Skin of body (tissue), 2 donors: ENCODE measurements around a stretch of chr15.

GRCh38 chr15:62138089-62138529, 27.0 kb downstream of the C2CD4B start:
- RAMPAGE, long total RNA = no peak

GRCh38 chr15:62288681-62289135, 101.6 kb upstream of the TLN2 start:
- RAMPAGE, long total RNA = no peak

- RAMPAGE, long total RNA = no peak
Measured at GRCh38 chr15:62389630-62390242, 614 bp upstream of the TLN2 start.

- RAMPAGE, long total RNA = no peak
Measured at GRCh38 chr15:62755263-62755829, 287.2 kb upstream of the TPM1 start.

DNA sequence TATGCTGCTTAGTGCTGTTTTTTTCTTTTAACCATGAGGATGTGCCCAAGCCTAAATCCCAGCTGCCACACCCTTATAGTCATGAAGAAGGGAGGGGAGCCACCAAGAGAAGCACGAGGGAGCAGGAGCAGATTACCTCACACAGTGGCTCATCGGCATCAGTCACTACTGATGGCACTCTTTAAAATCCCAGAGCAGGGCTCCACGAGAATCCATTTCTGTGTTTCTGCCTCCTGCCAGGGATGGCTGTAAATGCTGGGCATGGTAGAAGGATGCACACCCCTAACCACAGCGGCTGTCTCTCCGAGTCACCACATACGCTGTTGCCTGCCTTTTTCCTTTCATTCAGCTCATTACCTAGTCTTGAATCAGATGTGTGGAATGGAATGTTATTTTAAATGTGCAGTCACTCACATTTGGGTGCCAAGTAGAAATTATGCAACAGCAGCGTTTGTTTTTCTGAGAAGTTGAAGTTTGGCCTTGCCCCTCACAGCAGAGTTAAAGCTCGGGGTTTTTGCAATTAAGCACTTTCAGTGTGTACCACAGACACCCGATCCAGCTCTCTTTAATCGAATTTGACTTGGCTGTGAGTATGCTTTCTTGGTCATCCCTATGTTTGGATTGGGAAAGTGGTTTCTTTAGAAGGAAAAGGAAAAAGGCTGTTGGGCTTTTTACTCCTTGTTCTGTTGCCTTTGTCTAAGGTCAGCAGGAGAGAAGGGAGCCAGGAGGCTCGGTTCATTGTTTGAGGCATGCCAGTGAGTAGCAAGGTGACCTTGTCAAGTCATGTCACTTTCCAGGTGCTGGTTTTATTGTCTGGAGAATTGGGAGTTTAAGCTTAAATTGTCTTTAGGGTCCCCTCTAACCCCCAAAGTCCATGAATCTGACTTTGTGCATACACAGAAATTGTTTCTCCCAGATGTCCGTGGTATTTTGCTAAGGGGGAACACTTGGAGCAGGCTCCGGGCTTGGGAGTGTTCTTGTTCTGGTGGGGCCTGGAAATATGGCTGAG, 284.2 kb upstream of the TPM1 start:
- RAMPAGE, long total RNA = no peak

DNA sequence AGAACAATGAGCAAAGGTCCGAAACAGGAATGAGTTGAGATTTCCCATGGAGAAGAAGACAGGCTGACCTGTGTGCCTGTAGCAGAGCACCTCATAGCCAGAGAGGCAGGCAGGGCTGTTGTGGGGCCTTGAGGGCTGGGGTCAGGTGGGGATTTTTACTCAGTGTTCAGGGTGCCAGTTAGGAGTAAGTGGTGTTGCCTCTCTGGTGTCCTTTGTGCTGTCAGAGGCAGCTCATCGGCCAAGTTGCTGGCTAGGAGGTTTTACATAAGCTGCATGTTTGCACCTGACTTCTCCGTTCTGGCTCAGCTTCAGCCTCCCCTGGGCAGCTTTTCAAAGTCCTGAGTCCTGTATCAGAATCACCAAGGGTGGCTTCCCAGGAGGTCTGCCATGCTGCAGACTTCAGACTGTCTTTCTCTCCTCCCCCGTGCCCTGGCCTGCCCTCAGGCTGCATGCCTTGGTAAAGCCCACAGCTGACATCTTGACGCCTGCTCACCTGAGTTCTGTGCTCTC, 242.6 kb upstream of the TPM1 start:
- RAMPAGE, long total RNA = no peak

GRCh38 chr15:62820429-62820763, 222.2 kb upstream of the TPM1 start:
- RAMPAGE, long total RNA = no peak

DNA sequence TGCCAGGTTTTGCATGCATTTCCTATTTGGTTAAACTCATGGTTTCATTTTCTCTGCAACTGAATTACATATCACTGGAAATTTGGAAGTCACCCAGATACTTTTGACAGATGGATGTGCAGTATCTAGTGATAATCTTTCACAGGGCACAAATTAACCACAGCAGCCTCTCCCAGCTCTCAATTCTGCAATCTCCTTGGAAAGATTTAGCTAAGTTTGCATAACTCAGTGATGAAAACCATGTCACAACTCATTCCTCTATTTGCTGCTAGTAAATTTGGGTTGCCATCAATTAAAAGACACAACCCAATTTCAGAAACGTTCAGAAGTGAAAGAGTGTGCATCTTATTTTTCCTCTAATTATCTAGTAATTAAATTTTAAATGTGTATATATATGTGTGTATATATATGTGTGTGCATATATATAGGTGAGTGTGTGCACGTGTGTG, 162.2 kb upstream of the TPM1 start:
- RAMPAGE, long total RNA = no peak

GRCh38 chr15:62887979-62888279, 154.6 kb upstream of the TPM1 start:
- RAMPAGE, long total RNA = no peak

GRCh38 chr15:62895675-62896505, 146.7 kb upstream of the TPM1 start:
- RAMPAGE, long total RNA = no peak

- RAMPAGE, long total RNA = no peak
Measured at GRCh38 chr15:63073051-63074239, 30.9 kb downstream of the TPM1 start.

- RAMPAGE, long total RNA = no peak
Measured at GRCh38 chr15:63105387-63105767, 16.3 kb upstream of the LACTB start.

- RAMPAGE, long total RNA = no peak
Measured at GRCh38 chr15:63212364-63213182, 23.2 kb downstream of the RAB8B start.

DNA sequence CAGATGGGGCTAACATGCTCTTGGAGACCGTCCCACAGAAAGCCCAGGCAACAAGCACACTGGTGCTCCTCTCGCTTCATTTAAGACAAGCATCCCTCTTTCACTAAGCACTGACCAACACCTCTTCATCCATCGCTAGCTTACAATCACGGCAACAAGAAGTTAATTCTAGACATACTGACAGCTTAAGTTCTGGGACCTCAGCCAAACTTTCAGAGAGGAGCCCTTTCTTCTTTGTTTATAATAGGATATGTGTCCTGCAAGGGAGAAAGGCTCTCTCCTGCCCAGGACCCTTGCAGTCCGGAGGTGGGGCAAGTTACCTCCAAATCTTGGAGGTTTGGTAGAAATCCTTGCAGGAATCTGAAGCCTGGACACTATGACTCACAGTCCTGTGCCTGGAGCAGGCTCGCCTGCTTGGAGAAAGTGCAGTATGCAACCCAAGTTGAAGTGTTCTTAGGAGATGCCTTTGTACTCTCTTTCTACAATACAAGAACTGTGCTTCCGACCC, 6.5 kb downstream of the CA12 start:
- RAMPAGE, long total RNA = no peak

- RAMPAGE, long total RNA = no peak
Measured at GRCh38 chr15:63388396-63389020, 6.9 kb upstream of the CA12 start.

- RAMPAGE, long total RNA = no peak
Measured at GRCh38 chr15:63432972-63433228, 51.3 kb upstream of the CA12 start.

DNA sequence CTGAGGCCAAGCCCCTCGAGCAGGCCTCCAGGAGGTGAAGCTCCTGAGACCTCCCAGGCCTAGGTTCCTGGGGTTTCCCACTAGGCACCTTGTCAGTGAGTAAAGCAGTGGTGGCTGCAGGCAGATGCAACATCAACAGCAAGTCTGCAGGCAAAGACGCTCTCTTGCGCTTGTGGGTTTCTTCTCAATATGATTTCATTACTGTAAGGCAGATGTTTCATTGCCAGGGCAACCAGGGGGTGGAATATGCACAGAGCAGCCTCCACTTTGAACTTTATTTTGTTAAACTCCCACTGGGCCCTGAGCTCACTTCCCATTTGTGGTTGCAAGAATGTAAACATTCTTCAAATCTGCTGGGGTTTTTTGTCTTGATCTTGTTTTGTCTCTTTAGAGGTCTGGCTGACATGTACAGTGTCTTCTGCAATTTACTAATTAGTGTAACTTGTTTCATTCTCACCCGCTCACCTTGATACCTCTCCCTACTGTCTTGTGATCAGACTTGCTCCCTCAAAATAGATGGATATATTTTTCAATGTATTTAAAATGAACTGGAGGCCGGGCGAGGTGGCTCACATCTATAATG, 24.7 kb upstream of the USP3 start:
- RAMPAGE, long total RNA = no peak

DNA sequence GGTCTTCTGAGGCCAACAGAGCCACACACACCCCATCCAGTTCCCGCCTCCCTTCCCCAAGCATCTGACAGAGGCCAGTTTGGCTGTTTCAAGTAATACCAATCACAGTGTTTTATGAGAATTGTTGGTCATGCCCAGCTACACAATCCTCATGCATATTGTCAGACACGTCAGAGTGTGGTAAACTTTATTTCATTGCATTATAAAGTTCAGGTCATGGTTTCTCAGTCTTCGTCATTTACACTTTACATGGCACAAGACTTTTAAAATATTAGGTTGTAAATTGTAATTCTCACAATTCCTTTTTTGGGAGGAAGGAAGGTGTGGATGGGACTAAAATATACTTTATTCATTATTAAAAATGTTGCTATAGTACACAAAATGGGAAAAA, 15.7 kb upstream of the USP3 start:
- RAMPAGE, long total RNA = no peak

GRCh38 chr15:63502858-63503662, 1.3 kb upstream of the USP3 start:
- RAMPAGE, long total RNA = no peak

DNA sequence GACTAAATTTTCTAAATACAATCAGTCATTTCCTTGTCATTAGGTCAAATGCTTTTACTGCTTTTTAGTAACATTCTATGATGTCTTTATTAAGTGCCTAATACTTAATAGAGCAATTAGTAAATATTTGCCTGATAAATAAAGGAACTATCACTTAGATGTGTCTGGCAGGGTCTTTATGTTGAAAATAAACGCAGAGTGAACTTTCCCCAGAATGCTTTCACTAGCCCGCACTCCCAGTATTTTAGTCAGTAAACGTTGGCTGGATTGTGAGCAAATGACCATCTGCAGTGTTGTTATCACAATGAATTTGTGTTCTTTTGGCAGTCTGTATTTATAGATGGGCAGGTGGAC, 4.8 kb downstream of the USP3 start:
- RAMPAGE, long total RNA = no peak